Thoracic aorta (tissue), 1 donor: ENCODE measurements around a stretch of chr20.

DNA sequence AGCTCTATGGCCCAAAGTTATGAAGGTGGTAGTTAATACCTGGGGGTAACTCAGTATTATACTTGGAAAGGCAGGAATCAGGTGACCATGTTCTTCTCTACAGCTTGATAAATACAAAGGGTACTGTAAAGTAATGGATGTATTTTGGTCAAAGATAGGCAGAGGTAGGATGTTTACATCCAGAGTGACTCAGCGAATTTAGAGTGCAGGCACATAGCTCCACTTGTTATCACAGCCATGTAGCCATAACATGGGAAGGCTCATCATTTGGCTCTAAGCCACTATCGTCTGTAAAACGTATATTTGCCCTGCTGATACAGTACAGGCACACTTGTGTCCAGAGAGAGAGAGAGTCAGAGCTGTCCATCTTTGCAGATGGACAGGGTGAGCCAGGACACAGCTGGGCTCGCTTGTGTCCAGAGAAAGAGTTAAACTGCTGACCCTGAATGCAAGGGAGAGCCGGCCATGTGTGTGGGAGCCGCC is 618.9 kb downstream of the DOK5 start:
- RAMPAGE, long total RNA: no peak

DNA sequence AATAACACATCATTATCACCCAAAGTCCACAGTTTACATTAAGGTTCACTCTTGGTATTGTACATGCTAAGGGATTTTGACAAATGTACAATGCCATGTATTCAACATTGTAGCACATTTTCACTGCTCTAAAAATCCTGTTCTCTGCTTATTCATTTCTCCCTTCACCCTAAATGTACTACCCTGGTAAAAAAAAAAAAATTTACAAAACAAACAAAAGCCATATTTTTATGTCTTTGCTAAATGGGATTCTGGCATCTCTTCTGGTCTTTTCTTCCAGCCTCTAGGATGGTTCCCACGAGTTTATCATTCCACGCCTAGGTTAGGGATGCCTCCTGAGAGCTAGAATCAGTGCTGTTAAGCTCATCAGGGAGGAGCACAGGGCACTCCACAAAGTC is 101.8 kb upstream of the MC3R start:
- RAMPAGE, long total RNA: no peak

DNA sequence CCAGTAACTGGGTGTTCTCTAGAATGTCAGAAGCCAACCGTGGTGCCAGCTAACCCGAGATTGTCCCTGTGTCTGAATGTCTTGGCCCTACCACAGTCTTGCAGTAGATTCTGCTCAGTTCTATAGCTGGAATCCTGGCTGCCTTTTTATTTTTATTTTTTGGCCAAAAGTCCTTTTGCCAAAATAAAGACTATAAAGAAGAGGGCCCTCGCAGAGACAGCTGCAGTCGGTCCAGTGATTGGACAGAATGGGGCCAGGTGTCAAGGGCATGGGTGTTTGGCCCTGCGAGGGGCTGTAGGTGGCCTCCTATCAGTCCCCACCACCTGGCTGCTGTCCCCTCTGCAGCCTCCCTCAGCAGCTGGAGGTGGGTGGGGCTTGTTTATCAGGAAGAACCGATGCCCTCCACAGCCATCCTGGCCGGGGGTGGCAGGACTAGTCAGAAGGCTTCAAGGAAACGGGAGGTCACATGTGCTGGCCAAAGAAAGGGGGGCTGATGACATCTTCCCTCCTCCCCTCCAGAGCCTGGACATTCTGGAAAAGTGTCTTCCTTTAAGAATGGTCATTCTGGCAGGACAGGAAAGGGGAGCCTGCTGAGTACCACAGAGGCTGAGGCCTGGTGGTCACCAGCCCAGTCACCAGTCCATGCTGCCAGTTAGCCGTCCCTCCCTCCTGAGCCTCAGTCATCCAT is 4.0 kb downstream of the FAM210B start:
- RAMPAGE, long total RNA: no peak

GRCh38 chr20:56403112-56404228 is 8.6 kb upstream of the CASS4 start:
- RAMPAGE, long total RNA: no peak

GRCh38 chr20:56626374-56626735 is 2.8 kb upstream of the TFAP2C start:
- RAMPAGE, long total RNA: no peak

DNA sequence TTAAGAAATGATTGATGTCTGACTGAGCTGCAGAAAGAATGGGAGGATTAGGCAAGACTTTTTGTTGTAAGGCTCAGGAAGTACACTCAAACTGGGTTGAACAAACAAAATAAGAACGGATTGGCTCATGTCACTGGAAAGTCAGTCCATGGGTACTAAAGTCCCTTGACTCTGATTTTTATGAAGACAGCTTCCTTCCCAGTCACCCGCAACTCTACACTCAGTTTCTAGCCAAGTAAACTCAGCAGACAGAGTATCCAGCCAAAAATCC is 136.5 kb downstream of the TFAP2C start:
- RAMPAGE, long total RNA: no peak

GRCh38 chr20:56809420-56810607 is 180.7 kb downstream of the TFAP2C start:
- RAMPAGE, long total RNA: no peak

GRCh38 chr20:57198021-57198679 is 68.3 kb downstream of the BMP7 start:
- RAMPAGE, long total RNA: no peak

DNA sequence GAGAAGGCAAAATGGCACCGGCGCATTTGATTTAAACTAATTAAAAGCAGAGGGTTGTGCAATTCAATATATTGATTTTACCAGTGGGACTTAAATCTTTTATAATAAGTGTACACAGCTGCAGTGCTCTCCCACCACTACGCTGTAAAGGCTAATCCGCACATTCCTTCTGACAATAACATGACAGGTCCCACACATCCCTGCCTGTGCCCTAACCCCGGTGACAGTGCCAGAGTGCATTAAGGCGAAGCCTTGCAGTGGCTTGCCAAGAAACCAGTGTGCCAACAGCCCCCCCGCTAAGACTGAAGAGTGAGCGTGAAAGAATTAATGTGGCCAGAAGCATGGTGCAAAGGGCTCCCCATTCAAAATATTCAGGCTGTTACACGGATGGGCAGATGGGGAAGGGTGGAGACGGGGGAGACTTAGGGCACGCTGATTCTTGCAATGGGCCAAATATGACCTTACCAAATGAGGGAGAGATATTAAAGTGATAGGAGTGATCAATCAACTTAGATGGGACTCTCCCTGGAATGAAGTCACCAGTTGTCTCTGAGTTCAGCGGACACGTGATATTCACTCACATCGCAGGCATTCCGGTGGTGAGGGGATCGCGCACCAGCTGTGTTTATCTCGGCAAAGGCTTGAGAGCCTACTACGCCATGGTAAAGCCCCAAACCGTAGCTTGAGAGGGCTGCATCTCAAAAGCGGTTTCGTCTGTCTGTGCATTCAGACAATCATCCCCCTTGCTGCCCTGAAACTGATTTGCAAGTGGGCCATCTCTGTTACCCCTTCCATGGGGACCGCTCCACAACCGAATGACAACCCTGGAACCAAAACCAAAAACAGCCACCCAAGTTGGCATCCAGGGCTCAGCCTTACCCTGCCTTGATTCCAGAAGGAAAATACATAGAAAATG is 5.6 kb downstream of the BMP7 start:
- RAMPAGE, long total RNA: no peak

DNA sequence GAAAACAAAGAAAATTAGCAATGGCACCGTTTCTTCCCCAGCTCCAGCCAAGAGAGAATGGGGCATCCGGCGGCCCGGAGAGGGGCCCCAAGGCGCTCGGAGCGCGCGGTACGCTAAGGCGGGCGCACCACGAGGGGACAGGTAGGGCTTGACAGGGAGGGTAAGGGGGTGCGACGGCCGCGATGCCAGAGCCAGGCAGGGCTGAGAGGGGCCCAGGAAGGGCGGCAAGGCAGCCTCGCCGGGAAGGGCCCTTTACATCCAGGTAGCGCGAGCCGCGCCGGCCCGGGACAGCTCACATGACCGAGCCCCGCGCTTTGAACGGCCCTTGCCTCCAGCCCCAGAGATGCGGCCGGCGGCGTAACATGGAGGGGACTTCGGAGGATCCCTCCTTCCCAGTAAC is 1.3 kb downstream of the BMP7 start:
- RAMPAGE, long total RNA: no peak

- RAMPAGE, long total RNA: no peak
Observed at GRCh38 chr20:57265855-57266551, 438 bp downstream of the BMP7 start.

DNA sequence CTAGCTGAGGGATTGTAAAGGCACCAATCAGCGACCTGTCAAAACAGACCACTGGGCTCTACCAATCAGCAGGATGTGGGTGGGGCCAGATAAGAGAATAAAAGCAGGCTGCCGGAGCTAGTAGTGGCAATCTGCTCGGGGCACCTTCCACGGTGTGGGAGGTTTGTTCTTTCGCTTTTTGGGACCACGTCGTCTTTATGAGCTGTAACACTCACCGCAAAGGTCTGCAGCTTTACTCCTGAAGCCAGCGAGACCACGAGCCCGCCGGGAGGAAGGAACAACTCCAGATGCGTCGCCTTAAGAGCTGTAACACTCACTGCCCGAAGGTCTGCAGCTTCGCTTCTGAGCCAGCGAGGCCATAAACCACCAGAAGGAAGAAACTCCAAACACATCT is 1.9 kb upstream of the RAE1 start:
- RAMPAGE, long total RNA: no peak

DNA sequence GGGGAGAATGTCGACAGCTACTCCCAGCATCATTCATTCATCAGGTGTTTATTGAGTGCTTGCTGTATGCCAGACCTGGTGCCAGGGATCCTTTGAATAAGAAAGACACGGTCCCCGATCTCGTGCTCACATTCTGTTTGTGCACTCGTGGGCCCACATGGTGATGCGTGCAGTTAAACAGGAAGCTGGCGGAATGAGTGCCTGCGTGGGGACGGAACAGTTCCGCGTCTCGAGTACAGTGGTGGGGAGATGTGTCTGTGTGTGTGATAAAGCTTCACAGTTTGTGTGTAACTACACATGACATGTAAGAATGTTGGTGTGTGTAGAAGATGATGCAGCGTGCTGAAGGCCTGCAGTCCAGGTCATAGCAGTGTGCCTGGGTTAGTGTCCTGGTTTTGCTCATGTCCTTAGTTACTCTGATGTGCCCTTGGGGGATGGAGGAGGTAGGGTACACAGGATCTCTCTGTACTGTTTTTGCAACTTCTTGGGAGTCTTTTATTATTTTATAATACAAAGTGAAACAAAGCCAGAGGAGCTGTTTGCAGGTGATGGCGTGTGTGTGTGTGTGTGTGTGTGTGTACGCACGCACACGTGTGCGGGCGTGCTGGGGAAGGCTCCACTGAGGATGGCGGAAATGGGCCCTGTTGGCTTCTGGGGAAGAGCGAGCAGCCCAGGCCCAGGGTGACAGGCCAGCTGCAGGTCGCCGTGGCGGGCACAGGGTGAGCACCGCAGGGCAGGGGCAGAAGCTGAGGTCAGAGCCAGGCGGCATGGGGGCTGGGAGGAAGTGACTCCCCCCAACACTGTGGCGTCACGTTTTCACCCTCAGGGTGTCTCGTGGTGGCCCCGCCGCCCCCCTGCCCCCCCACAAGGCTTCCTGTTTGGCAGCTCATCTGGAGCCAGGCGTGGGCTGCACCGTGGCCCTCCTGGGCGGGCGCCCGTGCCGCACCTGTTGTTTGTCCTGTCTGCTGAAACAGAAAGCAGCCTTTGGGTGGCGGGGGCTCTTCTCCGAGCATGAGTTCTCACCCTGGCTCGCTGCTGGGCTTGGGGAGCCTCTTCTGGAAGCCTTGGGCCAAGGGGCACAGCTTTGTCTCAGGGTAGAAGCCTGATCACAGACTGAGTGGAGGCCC is 6.9 kb downstream of the RBM38 start:
- RAMPAGE, long total RNA: no peak

DNA sequence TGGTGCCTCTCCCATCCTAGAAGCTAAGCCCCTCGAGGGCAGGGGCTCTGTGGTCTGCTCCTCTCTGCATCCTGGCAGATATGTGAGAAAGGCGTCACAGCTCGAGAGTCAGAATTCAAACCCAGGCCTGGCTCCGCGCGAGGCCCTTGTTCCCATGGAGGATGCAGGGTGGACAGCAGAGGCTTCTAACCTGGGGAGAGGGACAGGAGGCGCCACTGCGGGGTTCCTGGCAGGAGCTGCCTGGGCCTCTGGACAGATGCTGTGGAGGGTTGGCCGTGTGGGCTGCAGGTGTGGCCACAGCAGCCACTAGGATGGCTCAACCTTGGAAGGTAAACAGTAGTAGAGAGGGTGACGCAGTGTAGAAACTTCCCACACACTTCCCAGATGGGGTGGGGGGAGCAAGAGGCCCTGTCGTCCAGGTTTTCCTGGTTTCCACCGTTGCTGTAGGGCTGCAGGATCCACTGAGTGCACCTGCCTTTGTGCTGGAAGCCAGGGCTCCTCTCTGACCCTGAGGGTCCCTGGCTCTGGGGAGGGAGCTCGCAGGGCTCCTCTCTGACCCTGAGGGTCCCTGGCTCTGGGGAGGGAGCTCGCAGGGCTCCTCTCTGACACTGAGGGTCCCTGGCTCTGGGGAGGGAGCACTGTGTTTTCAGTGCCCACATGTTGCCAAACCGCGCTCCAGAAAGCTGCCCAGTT is 14.2 kb downstream of the RBM38 start:
- RAMPAGE, long total RNA: no peak

- RAMPAGE, long total RNA: no peak
Observed at GRCh38 chr20:57480612-57481434, 44.1 kb downstream of the CTCFL start.

- RAMPAGE, long total RNA: no peak
Observed at GRCh38 chr20:57553671-57554047, 7.3 kb upstream of the PCK1 start.

GRCh38 chr20:57562852-57563925 is 2.3 kb downstream of the PCK1 start:
- RAMPAGE, long total RNA: no peak

- RAMPAGE, long total RNA: no peak
Observed at GRCh38 chr20:57577659-57578120, 16.8 kb downstream of the PCK1 start.

- RAMPAGE, long total RNA: no peak
Observed at GRCh38 chr20:57627905-57628764, 7.9 kb upstream of the ZBP1 start.

GRCh38 chr20:57692777-57693776 is 16.7 kb downstream of the PMEPA1 start:
- RAMPAGE, long total RNA: no peak